Metastatic Liver Carcinoma in the Adrenal Gland (tissue), 2 donors: Measurements from ENCODE around the genes IGFALS, MEIOB, GFER and TEDC2.

DNA sequence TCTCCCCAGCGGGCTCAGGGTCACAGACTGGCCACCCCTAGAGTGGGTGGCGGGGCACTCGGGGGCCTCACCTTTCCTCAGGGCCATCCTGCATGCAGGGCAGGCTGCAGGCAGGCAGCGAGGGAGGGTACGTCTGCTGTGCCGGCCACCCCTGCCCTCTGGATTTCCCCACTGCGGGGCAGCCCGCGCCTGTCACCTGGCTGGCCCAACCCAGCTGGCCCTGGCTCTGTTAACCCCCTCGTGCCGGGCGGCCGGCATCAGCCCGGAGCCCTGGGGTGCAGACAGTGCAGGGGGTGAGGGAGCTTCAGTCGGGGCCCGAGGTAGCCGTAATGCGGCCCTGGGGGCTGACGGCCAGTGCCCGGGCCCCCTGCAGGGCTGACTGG is at the start of gene IGFALS:
Gene IGFALS (minus strand): TSS at position 140 of the 383 bp plus-strand sequence.
- PRO-cap, 2 experiments = no peak in any of the 2 experiments

GRCh38 chr16:1871780-1872399 is at the start of gene MEIOB:
MEIOB (minus strand) TSS chr16:1872164.
- PRO-cap, 2 experiments = no peak in any of the 2 experiments

GRCh38 chr16:1916341-1917025 is 1.7 kb downstream of the HS3ST6 start:
- PRO-cap, 2 experiments = no peak in any of the 2 experiments

GRCh38 chr16:1984071-1984969 is at the start of gene GFER:
GFER (plus strand) TSS chr16:1984193.
- PRO-cap, 2 experiments = peak in 2 of 2 experiments; most common plus-strand start chr16:1984219 (in 2)

DNA sequence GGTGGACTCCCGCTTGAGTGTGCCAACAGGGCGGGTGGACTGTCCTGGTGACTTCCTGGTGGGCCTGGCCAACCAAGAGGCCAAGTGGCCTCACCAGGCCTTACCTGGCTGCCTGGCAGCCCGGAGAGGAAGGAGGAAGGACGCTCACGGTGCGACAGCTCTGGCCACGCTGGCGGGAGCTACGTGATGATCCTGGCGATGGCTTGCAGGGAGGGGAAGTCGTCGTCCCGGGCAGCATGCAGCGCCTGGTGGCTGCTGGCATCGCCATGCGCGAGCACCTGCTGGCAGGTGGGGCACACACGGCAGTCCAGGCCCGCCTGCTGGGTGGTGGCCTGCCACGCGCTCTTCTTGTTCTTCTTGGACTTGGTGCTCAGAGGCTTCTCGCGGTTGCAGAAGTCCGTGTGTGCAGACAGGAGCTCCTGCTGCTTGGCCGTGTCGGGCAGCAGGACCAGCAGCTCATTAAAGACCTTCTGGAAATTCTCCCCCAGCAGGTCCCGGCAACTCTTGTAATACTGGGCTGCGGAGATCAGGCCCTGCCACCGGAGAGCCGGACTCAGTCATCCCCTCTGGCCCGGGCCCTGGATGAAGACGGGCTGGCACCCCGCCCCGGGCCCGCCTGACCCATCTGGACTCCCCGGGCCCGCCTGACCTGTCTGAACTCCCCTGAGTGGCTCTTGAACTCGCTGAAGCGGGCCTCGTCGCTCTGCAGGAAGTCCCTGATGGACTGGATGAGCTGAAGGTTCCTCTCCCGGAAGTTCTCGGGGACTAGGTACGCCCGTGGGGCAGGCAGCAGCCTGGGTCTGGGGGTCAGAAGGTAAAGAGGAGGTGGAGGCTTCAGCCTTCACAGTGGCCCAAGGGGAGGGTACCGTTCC is 8.5 kb downstream of the SYNGR3 start:
- PRO-cap, 2 experiments = no peak in any of the 2 experiments

DNA sequence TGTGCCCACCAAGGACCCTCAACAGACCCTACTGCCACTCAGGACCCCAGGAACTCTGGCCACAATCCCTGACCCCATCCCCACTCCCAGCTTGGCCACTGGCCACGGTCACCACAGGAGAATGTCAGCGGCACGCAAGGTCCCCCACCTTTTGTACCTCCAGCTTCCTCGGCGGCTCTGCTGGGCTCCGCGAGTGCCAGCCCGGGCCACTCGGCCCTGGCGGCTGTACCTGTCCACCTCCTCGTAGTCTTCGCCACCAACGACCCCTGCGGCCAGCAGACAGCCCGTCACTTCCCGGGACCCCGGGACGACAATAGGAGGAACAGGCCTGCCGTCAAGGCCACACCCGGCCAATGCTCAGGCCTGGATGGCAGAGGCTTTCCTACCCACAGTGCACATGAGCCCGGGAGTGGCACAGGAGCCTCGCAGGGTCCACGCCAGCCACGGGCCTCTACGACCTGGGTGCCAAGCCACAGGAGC is 11.7 kb downstream of the SYNGR3 start:
- PRO-cap, 2 experiments = no peak in any of the 2 experiments

- PRO-cap, 2 experiments = no peak in any of the 2 experiments
Measured at GRCh38 chr16:2004615-2005479, 14.7 kb upstream of the NPW start.

- PRO-cap, 2 experiments = peak in 1 of 2 experiments; most common plus-strand start chr16:2042347 (in 1); most common minus-strand start chr16:2042181 (in 1)
Measured at GRCh38 chr16:2041907-2042485, 5.6 kb downstream of the NTHL1 start.

DNA sequence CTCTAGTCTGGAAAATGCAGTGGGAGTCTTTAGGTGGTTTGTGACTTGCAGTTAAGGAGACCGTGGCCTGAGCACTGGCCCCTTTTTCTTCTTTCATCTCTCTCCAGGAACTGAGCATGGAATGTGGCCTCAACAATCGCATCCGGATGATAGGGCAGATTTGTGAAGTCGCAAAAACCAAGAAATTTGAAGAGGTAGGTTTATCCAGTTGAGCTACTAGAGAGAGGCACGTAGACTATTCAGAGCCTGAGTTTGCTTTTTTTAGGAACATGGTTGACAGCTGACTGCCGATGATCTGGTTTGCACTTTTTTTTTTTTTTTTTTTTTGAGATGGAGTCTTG is 2.5 kb downstream of the TSC2 start:
- PRO-cap, 2 experiments = no peak in any of the 2 experiments

DNA sequence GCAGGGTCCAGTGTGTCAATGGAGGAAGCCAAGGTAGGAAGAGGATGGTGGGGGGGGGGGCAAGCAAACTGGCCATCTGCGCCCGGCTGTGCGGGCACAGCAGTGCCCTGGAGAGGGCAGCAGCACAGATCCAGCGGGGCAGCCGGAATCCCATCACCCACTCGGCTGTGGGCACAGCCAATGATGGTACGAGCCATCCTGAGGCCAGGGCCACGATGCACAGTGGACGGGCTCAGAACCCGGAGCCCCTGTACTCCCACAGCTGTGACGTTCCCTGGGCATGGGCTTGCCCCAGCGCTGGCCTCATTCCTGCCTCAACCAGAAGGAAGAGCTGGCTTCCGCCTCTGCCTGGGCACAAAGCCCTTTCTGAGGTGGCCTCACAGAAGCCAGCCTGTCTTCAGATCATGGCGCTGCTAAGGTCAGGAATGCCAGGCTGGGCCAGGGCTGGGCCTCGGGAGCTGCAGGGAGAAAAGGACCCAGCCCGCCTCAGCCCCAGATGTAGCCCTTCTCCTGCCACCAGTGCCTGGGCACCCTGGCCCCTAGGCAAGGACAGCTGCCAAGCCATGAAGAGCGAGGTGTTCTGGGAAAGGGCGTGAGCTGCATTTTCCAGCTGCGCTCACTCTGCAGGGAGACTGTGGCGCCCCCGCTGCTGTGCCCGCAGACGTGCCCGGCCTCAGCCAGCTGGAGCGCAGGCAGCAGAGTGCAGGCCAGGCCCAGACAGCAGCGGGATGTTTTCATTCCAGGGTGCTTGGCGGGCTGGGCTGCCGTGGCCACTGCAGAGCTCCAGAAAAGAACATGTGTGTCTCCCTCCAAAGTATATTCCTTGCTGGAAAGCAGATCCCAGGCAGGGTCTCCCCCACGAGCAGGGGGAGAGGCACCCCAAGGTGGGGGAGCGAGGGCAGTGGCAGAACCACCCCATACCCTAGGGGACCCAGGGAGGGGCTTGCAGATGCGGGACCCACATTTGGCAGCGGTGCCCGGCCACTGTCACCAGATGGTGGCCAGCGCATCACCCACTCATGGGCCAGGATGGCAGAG is 9.4 kb downstream of the PKD1 start:
- PRO-cap, 2 experiments = no peak in any of the 2 experiments

DNA sequence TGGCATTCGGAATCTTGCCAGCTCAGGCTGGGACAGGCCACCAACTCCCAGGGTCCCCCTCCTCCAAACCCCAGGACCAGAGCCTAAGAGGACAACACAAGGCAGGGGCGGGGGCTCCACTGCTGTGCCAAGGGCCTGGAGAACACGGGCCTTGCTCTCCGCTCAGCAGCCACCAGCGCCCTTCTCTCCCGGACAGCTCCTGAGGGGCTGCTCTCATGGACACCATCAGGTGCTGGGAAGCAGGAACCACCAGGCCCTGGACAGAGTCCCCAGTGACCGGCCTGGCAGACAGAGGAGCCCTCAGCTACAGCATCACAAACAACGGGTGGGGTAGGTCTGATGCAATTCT is 2.0 kb downstream of the PKD1 start:
- PRO-cap, 2 experiments = no peak in any of the 2 experiments

GRCh38 chr16:2147895-2148347 is 504 bp upstream of the RAB26 start:
- PRO-cap, 2 experiments = peak in 2 of 2 experiments; most common plus-strand start chr16:2148230 (in 2); most common minus-strand start chr16:2148110 (in 1)

- PRO-cap, 2 experiments = no peak in any of the 2 experiments
Measured at GRCh38 chr16:2149408-2150023, 1.1 kb downstream of the RAB26 start.

- PRO-cap, 2 experiments = no peak in any of the 2 experiments
Measured at GRCh38 chr16:2154606-2154950, 1.0 kb upstream of the TRAF7 start.

DNA sequence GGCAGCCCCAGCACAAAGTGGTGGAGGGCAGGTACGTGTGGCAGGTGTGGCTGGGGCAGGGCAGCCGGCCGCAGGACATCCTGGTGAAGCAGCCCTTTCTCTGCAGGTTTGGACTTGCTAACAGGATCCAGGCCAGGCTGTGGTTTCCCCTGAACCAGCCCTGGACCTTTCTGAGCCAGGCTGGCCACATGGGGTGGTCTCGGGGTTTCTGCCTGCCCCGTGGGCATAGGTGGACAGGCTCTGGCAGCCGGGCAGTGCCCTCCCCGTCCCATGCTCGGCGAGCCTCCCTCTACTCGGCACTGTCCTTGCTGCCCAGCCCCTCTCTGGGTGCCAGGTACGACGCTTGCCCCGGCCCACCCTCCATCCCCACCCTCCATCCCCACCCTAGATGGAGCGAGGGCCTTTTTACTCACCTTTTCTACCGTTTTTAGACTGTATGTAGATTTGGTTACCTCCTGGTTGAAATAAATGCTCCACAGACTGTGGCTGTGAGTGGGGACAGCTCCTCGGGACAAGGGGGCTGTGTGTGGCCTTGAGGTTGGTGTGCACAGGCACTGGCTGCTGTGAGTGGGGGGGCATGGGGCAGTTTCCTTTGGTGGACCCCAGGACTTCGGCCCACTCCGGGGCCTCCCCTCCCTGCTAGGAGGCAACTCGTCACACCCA is 19.8 kb downstream of the CASKIN1 start:
- PRO-cap, 2 experiments = no peak in any of the 2 experiments

DNA sequence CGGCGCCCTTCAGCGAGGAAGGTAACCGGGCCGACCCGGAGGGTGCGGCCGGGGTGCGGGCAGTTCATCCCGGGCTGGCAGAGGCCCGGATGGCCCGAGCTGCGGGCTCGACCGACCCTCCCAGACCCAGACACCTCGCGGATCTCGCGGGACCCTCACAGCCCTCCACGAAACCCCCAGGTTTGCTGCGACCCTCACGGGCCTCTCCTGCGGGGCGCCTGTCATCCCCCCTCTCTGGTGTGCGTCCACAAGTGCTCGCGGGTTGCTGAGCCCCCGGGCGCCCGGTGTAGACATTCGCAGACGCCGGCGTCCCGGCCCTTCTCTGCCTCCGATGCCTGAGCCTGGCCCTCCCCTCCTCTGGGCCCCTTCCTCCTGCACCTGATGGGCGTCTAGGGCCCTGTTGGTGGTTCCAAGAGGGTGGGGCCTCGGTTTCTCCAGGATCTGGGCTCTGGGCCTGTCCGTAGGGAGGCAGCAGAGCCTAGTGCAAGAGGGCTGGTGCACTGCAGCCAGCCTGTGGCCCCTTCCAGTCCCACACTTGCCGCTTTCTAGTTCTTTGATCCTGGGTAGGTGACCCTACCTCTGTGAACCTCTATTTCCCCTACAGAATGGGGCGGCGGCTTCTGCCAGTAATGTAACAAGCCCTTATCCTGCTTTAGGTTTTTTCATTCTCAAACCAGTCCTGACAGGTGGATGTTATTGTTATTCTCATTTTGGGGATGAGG is 520 bp downstream of the E4F1 start:
- PRO-cap, 2 experiments = peak in 2 of 2 experiments; most common plus-strand start position 551 of the sequence (in 2); most common minus-strand start position 324 of the sequence (in 2)

GRCh38 chr16:2228114-2229140 is 5.0 kb downstream of the E4F1 start:
- PRO-cap, 2 experiments = no peak in any of the 2 experiments

DNA sequence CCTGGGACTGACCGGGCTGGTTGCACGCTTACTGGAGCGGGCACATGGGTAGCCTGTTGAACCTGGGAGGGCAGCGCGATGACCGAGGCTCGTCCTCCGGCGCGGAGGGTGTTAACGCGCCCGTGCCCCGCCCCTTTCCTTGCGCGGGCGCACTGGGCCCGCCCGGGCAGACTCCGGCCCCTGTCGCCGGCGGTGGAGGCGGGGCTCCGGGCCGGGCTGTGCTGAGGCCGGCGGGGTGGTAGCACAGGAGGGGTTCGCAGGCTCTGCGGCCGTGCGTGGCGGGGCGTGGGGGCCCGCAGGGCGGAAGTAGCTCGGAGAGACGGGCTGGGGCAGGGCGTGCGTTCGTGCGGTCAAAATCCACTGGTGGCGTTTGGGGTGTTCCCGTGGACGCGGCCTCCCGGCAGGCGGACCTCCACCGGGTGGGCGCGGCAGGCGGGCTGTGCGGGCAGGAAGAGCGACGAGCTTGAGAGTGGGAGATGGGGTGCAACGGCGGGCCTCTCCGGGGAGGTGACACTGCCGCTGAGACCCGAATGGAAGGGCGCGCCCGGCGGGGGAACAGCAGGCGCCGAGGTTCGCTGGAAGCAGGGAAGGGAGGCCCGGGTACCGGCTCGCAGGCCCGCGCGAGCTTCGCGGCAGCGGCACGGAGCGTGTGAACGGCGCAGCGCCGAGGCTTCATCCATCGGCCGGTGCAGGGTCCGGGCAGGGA is 501 bp upstream of the RNPS1 start:
- PRO-cap, 2 experiments = peak in 2 of 2 experiments; most common plus-strand start position 224 of the sequence (in 2); most common minus-strand start position 137 of the sequence (in 1)

DNA sequence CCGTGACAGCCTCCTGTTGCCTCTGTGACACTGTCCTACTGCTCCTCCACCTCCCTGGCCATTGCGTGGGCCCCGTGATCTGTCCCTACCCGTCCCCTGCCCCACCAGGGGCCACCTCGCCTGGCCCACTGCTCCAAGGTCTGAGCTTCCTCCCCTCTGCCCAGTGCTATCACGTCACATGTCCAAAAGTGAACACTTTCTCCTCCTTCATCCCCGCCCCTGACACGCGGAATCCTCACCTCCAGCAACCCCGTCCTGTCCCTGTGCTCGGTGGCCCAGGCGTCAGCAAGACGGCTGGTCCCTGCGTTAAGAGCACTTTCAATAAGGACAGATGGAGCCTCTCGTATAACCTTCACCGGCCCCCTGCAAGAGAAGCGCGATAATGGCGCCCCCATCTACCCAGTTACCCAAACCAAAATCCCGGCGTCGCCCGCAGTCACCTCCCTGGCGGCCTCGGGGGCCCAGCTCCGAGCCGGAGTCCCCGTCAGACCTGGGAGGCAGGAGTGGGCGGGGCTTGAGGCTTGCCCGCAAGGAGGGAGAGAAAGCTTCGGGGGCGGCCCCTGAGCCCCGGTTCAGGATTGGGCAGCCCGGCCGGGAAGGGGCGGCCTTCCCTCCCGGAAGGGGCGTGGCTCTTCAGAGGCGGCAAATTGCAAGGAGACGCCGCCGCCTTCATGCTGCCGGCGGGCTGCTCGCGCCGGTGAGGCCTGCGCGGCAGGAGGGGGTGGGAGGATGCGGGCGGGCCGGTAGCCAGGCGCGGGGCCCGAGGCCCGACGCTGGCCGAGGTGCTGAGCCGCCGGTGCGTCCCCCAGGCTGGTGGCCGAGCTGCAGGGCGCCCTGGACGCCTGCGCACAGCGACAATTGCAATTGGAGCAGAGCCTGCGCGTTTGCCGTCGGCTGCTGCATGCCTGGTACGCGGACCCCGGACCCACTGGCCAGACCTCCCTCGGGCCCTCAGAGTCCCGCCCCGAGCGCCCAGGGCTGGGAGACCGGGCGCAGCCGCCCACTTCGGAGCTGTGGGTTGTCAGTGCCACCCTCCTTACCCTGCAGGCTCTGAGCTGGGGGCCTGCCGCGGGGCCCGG is at the start of gene TEDC2:
Gene TEDC2 (plus strand): TSS at position 636 of the 1,079 bp plus-strand sequence.
- PRO-cap, 2 experiments = peak in 2 of 2 experiments; most common plus-strand start position 636 of the sequence (in 2)

DNA sequence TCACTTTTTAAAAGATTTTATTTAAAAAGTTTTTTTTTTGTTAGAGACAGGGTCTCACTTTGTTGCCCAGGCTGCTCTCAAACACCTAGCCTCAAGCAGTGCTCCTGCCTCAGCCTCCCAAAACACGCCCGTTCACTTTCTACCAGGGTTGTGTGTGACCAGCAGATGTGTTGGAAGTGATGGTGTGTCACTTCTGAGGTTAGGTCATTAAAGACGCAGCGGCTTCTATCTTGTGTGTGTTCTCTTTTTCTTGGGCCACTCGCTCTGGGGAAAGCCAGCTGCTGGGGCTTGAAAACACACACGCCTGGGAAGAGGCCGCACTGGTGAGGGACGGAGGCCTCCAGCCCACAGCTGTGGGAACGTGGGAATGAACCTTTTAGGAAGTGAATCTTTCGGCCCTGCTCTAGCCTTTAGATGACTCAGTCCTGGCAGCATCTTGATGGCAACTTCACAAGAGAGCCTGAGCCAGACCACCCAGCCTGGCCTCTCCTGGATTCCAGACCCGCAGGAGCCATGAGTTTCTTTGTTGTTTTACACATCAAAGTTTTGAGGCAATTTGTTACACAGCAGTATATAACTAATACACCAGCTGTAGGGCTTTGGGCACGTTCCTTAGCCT is 2.3 kb upstream of the PDPK1 start:
- PRO-cap, 2 experiments = no peak in any of the 2 experiments